BJ (cell line): ENCODE measurements around a stretch of chr11.

DNA sequence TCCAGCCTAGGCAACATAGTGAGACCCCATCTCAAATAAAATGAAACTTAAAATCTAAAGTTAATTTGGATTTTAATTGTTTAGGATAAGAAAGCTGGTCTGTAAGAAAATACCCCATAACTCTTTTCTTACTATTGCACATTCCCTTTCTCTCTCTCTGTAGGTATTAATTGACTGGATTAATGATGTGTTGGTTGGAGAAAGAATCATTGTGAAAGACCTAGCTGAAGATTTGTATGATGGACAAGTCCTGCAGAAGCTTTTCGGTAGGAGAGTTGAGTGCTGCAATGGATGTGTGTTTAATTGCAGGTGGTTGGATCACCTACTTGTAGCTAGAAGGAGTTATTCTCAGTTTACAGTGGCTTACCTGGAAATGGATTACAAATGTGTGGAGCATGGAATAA, 100.3 kb downstream of the PARVA start:
- CAGE, long polyA plus RNA = no peak
- RRBS = no CpG with 5 or more reads among the region's 1 CpG

GRCh38 chr11:12496330-12496750, 119.0 kb downstream of the PARVA start:
- CAGE, long polyA plus RNA = no peak
- RRBS = no CpG with 5 or more reads among the region's 2 CpGs

GRCh38 chr11:12548154-12548688, 126.0 kb upstream of the TEAD1 start:
- CAGE, long polyA plus RNA = no peak
- RRBS = no CpG with 5 or more reads among the region's 4 CpGs

GRCh38 chr11:12710279-12710885, 36.2 kb downstream of the TEAD1 start:
- CAGE, long polyA plus RNA = no peak
- RRBS = no CpG with 5 or more reads among the region's 6 CpGs

GRCh38 chr11:12824137-12824984, 150.1 kb downstream of the TEAD1 start:
- CAGE, long polyA plus RNA = no peak
- RRBS = 89% methylated on average over 4 of the region's 10 CpGs

- CAGE, long polyA plus RNA = no peak
- RRBS = no CpG with 5 or more reads among the region's 1 CpG
Observed at GRCh38 chr11:12897414-12897795, 111.7 kb upstream of the RASSF10 start.

DNA sequence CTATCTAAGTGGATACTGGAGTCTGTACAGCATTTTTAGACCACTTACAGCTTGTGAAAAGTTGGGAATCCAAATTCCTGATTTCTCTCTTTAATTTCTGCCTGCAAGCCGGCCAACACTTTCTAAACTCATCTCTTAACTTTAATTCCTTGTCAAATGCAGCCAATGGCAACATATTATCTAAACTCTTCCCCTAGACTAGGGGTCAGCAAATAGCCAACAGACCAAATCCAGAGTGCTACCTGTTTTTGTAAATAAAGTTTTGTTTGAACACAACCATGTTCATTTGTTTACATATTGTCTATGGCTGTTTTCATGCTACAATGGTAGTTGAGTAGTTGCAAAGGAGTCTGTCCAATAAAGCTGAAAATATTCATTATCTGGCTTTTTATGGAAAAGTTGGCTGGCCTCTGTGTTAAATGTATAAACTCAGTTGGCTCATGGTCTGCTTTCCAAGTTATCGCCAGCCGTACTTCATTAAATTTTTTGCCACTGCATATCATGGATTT, 37.2 kb upstream of the RASSF10 start:
- CAGE, long polyA plus RNA = no peak
- RRBS = no CpG with 5 or more reads among the region's 3 CpGs

- CAGE, long polyA plus RNA = no peak
- RRBS = no CpG with 5 or more reads among the region's 1 CpG
Observed at GRCh38 chr11:13044288-13044798, 35.2 kb downstream of the RASSF10 start.

DNA sequence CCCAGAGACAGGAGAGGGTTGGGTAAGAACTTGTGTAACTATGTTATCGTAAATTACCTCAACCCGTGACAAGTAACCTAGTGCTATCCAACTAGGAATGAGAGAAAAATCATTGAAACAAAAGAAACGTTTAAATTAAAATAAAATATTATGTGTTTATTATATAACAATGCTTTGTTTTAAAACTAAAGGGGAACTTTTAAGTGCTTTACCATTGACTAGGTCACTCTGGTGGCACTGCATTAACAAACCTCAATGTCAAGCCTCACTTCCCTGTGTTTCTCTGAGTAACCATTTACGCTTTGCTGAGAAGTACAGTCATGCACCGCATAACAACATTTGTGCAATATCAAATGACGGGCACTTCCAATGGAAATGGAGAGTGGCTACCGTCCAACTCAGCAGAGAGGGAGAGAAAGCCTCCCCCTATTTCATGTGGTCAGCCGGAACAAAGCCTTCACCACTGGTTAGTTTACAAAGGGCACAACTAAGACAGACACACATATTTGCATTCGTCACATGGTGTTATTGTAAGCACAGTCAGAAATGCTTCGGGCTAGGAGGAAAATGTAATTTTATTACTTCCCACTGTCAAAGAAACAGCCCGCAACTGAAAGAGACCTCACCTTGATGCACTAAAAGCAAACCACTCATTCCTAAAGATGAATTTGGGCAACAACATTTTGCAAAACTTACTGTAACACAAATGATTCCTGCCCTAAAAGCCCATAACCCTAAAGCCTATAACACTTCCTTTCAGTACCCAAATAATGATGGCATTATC, 117.3 kb downstream of the RASSF10 start:
- CAGE, long polyA plus RNA = no peak
- RRBS = no CpG with 5 or more reads among the region's 11 CpGs

DNA sequence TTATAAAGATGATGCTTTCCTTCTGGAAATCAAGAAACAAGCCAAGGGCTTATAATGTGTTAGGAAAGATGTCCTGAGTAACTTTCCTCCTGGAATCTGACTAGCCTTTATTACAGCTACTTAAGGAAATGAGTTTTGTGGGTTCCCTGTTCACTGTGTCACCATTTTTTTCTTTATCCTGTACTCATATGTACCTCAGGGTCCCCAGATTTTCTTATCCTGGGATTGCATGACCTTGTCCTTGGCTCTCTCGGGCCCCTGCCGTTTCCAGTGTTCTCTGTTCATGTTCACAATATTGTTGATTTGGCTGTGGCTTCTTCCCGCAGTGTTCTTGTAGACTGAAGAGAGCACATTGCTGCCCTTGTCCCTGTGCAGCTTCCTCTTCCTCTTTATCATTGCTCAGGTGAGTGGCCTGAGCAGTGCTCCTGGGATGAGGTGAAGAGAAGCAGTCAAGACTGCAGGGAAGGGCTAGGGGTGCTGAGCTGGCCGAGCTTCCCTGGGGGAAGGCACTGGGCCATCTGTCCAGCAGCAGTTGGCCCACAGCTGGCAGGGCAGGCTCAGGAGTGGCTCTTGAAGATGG, 17.1 kb downstream of the BMAL1 start:
- CAGE, long polyA plus RNA = no peak
- RRBS = no CpG with 5 or more reads among the region's 4 CpGs

DNA sequence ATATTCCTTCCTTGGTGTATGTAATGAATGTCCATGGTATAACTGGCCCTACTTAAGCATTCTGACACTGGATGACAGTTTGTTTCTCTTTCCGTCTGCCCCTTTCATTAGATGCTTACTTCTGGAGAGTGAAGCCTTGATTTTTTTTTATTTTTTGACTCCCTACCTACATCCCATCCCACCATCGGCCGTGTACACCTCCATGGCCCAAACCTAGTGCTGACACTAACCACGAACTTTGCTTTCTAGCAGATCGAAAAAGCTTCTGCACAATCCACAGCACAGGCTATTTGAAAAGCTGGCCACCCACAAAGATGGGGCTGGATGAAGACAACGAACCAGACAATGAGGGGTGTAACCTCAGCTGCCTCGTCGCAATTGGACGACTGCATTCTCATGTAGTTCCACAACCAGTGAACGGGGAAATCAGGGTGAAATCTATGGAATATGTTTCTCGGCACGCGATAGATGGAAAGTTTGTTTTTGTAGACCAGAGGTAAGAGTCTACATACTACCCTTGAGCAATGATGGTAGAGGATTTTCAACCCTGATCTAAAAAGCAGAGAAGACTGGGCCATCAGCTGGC, 91.0 kb downstream of the BTBD10 start:
- CAGE, long polyA plus RNA = no peak
- RRBS = no CpG with 5 or more reads among the region's 13 CpGs

DNA sequence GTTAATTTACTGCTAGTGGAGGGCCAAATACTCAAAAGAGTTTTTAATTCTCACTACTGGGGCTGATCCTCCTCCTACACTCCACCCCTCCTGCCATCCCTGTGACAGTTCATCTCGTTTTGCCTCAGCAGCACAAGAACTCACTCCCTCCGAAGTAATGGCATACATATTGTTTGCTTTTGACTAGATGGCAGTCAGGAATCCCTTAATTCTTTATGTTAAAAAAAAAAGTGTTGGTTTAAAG, 1.1 kb downstream of the FAR1 start:
- CAGE, long polyA plus RNA = no peak
- RRBS = no CpG with 5 or more reads among the region's 2 CpGs

- CAGE, long polyA plus RNA = no peak
- RRBS = no CpG with 5 or more reads among the region's 12 CpGs
Observed at GRCh38 chr11:13992277-13992686, 29.8 kb downstream of the SPON1 start.

- CAGE, long polyA plus RNA = no peak
- RRBS = no CpG with 5 or more reads among the region's 4 CpGs
Observed at GRCh38 chr11:13993372-13993826, 30.9 kb downstream of the SPON1 start.

DNA sequence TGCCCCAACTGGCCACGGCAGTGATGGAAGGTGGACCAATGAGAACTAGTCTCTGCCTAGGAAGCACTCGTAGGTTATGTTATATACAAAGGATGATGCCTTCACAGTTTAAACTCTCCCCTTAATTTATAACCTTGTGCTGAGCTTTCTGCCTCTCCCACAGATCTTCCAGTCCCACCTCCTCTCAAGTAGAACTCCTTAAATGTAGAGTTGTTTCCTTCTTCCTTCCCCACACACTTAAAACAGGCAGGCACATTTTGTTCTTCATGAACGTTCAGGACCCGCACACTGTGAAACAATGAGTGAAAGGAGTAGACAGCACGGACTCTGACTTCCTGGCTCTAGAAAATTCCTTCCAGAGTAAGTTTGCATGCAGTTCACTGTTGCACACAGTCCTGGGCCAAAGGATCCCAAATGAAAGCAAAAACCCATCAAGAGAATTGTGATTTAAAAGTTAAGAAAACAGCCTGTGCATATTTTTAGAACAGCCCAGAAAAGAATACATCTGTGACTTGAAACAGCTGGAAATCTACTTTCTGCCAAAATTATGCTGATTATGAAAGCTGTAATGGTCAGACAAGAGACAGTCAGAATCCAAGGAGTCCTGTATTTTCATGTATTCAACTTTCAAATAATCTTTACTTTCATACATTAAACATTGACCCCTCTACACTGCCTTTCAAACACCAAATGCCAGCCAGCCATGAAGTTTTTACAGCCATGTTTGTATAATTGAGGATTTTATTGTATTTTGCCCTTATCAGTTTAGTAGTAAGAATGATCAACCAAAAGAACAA, 167.6 kb downstream of the RRAS2 start:
- CAGE, long polyA plus RNA = no peak
- RRBS = no CpG with 5 or more reads among the region's 5 CpGs

GRCh38 chr11:14340529-14341445, 18.2 kb downstream of the RRAS2 start:
- CAGE, long polyA plus RNA = no peak
- RRBS = no CpG with 5 or more reads among the region's 7 CpGs

DNA sequence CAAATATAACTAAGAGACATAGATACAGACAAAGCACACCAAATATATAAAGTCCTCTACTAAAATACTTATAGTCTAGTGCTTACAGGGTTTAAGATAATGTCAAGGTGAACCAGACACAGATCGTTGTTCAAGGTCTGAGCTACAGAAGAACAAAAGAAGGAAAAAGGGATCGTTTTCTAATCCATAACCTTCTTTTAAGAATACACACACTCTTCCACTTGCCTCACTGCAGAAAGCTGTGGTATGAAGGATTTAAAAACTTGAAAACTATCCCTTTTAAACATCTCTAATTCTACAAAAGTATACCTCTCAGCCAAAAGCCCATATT, 13.6 kb downstream of the RRAS2 start:
- CAGE, long polyA plus RNA = no peak
- RRBS = no CpG with 5 or more reads among the region's 2 CpGs

GRCh38 chr11:14350281-14350812, 8.6 kb downstream of the RRAS2 start:
- CAGE, long polyA plus RNA = no peak
- RRBS = no CpG with 5 or more reads among the region's 7 CpGs

- CAGE, long polyA plus RNA = no peak
- RRBS = 2% methylated on average over 11 of the region's 61 CpGs
Observed at GRCh38 chr11:14380773-14381811, 22.1 kb upstream of the RRAS2 start.

GRCh38 chr11:14569596-14569950, 49.4 kb upstream of the PSMA1 start:
- CAGE, long polyA plus RNA = no peak
- RRBS = no CpG with 5 or more reads among the region's 4 CpGs